ENCODE measurements around a stretch of chr17.

DNA sequence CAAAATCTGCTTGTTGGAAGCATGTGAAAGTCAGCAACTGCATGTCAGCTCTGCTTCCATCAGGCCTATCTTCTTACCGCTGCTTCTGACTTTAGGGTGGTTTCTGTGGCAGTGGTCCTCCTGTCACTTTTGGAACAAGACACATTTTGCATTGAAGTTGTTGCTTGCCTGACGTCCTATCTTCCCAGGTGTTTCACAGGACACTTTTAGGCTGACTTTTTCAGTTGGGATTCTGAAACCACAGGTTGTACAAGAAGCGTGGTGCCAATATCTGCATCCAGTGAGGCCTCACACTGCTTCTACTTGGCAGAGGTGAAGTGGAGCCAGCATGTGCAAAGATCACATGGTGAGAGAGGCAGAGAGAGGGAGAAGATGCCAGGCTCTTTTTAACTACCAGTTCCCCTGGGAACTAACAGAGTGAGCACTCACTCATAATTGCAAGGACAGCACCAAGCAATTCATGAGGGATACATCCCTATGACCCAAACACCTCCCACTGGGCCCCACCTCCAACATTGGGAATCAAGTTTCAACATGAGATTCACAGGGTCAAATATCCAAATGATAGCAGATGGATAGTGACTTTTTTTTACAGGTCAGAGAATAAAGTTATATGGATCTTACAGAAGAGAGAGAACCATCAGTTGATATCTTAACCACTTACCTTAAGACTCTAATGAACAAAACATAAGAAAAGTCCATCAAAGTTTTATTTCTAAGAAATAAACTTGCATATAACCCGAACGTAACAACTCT, 5.8 kb upstream of the ABCA6 start:
- RRBS = no CpG with 5 or more reads among the region's 5 CpGs

- RRBS = no CpG with 5 or more reads among the region's 3 CpGs
These were observed 34.0 kb upstream of the ABCA6 start for GRCh38 chr17:69175664-69176216.

DNA sequence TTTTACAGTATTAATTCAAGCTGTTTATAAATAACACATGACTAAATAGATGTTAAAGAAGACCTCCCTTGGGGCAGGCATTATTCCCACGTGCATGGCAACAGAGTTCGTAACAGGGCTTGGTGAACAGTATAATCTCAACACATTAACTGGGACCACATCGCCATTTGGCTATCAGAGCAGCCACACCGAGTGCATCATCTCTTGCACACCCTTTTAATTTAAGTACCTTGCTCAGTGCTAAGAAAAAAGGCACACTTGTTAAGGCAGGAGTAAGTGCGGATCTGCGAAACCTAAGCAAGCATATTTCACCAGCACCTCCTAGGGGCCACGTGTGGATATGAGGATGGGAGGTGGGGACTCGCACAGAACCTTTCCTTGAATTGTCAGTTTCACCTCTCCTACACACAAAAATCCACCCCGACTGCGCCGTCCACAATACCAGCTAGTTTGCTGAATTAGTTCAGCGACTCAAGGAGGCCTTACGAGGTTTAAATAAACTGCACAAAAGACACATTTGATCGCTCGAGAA, 1.4 kb upstream of the KCNJ2 start:
- RRBS = no CpG with 5 or more reads among the region's 15 CpGs

GRCh38 chr17:70435162-70435446, 265.8 kb downstream of the KCNJ2 start:
- RRBS = no CpG with 5 or more reads among the region's 2 CpGs

DNA sequence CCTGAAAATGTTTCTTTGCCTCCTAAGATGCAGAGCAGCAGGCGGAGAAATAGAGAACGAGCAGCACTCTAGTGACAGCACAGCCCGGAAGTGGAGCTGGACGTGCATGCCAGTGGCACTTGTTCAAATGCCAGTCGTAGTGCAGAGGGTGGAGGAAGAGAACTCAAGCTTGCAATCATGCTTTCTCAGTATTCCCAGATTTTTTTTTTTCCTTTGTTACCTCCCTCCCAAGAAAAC, 182.2 kb upstream of the SOX9 start:
- RRBS = no CpG with 5 or more reads among the region's 5 CpGs

DNA sequence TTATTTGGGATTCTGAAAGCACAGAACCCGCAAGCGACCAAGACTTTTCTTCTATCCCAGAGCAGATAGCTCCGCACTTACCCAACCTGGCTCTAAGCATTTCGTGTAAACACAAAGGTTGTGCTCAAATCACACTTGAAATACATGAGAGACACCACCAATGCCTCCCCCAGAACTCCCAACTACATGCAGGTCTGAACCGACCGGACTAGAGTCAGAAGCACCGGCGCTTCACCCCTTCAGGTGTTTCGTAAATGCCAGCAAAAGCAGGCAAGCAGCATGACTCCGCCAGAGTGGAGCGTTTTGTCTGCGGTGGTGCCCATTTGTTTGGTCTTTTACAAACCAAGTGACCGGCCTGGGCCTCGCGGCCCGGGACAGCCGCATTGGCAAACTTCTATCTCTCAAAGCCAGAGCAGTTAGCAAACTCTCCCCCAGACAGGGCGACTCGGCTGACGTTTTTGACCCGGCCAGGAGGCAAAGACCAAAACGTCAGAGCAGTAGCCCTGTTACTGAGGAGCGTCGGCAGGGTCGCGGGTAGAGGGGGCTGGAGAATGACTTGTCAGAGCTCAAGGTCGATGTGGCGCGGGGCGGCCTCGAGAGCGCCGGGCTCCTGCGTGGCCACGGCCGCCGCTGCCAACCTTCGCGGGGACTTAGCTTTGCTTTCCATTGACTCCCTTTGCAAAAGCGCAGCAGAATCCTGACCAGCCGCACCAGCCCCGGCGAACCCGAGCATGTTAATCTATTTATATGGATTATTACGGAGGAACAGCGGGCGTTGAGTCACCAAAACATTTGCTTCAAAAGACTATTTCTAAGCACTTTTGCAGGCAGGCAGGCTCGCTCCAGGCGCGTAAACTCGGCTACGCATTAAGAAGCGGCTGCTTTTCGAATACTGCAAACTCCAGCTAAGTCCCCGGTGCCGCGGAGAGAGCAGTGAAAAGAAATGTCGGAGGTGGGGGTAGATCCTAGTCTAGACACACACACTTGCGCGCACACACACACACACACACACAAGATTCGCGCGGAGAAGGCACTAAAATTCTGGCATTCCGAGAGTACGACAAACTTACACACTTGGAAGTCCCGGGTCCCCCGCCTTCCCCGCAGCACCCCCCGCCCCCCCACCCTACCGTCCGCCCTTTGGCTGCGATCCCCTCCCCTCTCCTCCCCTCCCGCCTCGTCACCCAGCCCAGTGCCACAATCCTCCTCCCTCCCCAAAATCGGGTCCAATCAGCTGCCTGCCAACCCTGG, 702 bp upstream of the SOX9 start:
- RRBS = 81% methylated on average over 14 of the region's 75 CpGs

DNA sequence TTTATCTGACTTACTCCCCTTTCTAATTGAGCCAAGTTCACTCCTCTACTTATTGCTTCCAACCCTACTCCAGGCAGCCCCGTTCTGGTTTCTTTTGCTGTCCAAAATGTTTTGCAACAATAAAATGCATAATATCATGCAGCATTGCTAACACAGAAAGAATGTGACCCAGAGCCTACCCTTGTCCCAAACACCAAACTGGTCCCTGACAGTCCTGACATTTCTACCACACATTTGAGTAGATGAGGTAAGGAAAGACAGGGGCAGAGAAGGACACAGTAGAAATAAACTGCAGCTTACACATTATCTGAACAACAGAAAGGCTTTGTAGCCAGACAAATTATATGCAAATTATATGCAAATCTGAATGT, 31.6 kb downstream of the SOX9 start:
- RRBS = no CpG with 5 or more reads among the region's 1 CpG

GRCh38 chr17:72337195-72337593, 216.4 kb downstream of the SOX9 start:
- RRBS = no CpG with 5 or more reads among the region's 1 CpG

DNA sequence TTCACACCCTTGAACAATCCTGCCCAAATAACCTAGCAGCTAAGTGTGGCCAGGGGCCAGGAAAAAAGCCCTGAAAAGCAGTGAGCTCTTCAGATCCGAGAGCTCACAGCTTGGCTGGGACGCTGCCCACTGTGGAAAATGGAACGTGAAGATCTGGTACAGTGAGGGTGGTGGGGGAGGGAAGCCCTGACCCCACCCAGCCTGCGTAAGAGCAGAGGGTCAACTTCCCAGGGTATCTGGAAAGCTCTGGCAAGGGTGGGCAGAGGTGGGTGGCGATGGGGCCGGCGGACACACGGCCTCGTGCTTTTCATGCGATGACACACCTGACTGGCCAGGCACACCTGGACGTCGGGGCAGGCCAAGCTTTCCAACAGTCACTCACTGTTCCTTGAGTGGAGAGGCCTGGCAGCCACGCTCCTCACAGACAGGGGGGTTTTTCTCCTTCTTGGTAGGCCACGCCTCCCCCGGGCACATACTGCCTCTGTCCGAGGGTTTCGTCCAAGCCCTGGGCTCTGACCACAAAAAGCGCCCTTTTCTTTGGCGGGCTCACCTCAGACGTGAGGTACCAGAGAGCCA, 324.7 kb downstream of the SOX9 start:
- RRBS = no CpG with 5 or more reads among the region's 20 CpGs

- RRBS = no CpG with 5 or more reads among the region's 17 CpGs
These were observed 468.2 kb downstream of the SOX9 start for GRCh38 chr17:72588778-72589742.

GRCh38 chr17:72661249-72661664, 431.2 kb downstream of the SLC39A11 start:
- RRBS = 97% methylated on average over 2 of the region's 12 CpGs

- RRBS = no CpG with 5 or more reads among the region's 2 CpGs
These were observed 427.6 kb downstream of the SLC39A11 start for GRCh38 chr17:72664694-72665543.

GRCh38 chr17:72875762-72876111, 216.8 kb downstream of the SLC39A11 start:
- RRBS = no CpG with 5 or more reads among the region's 2 CpGs

- RRBS = 2% methylated on average over 4 of the region's 23 CpGs
These were observed 795 bp downstream of the SLC39A11 start for GRCh38 chr17:73091381-73092404.

DNA sequence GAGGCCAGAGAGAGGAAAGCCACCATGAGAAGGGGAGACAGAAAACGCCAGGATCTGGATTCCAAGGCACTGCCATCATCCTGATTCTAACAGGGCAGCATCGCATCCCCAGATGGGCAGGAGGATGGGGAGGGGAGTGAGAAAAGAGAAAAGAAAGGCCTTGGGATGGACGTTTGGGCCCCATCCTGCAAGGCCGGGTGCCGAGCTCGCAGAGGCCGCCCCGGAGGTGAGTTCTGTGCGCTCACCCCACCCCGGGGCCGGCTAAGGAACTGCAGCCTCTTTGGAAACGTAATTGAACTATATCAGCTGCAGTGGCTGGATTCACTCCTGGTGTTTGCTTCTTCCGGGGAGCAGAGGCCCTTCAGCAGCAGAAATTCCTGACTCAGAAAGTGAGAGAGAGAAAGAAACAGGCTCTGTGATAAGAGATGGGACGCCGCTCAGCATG, 8.6 kb upstream of the SSTR2 start:
- RRBS = 15% methylated on average over 3 of the region's 15 CpGs

GRCh38 chr17:73166692-73167585, 2.1 kb downstream of the SSTR2 start:
- RRBS = no CpG with 5 or more reads among the region's 9 CpGs

- RRBS = no CpG with 5 or more reads among the region's 29 CpGs
These were observed 910 bp upstream of the COG1 start for GRCh38 chr17:73191838-73192451.

DNA sequence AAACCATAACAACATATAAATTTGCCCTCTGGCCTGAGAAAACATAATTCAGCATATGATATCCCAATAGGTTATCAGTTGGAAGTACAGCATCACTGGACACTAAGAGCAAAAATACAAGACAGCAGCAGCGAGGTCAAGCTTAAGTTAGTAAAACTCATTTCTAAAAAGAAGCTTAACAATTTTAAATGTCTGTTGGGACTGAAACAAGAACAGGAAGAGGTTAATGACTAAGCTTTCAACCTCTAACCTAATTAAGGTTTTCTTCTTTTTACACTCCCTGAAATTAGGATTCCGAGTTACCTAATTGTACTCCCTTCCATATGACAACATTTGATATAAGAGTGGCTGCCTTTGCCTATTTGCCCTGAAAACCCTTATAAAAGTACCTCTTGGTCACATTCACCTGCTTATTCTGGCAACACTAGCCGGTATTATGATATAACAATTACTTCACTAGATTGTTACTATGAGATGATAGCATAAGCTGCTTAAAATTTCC, 4.8 kb downstream of the FAM104A start:
- RRBS = no CpG with 5 or more reads among the region's 3 CpGs

DNA sequence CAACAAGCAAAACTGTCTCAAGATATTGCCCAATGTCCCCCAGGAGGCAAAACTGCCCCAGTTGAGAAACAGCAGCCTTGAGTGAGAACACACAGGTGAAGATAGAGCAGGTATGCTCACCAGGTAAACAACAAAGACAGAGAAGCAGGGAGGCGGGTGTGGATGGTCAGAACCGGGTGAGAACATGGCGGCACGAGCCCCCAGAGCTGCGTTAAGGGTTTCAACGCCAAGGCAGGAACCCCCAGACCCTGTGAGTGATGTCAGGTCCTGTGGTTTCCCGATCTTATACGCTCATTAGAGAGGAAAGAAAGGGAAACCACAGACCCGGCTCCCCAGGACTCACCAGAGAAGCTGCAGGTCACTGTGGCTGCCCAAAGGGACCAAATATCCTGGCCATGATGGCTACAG, 21.2 kb downstream of the CDC42EP4 start:
- RRBS = no CpG with 5 or more reads among the region's 9 CpGs

All from CMK (cell line).